HTR-8/SVneo (cell line): ENCODE measurements around a stretch of chr1.

DNA sequence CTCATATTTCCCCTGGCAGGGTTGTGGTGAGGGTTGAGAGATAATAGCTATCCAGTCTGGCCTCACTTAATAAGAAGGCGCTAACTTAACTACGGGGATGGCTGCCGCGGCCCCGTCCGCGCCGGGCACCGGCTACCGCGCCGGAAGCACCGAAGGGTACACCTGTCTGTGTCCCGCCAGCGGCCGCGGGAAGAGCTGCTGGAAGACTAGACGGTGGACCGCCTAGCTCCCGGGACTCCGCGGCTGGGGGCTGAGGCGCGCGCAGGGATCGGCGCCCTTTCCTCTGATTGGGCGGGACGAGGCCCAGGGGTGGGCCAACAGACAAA, 257 bp upstream of the ZNF672 start:
- RRBS = 2% methylated on average over 6 of the region's 29 CpGs

- RRBS = no CpG with 5 or more reads among the region's 10 CpGs
Observed at GRCh38 chr1:248852608-248853692, 5.9 kb downstream of the ZNF692 start.